Kidney epithelial cell (primary cell): ENCODE measurements around a stretch of chr19.

GRCh38 chr19:33259502-33260110 is 34.0 kb upstream of the SLC7A10 start:
- RAMPAGE, long total RNA: no peak
- RRBS: no CpG with 5 or more reads among the region's 8 CpGs

- RAMPAGE, long total RNA: no peak
- RRBS: no CpG with 5 or more reads among the region's 13 CpGs
These were observed 15.5 kb downstream of the CEBPA start for GRCh38 chr19:33286777-33287331.

DNA sequence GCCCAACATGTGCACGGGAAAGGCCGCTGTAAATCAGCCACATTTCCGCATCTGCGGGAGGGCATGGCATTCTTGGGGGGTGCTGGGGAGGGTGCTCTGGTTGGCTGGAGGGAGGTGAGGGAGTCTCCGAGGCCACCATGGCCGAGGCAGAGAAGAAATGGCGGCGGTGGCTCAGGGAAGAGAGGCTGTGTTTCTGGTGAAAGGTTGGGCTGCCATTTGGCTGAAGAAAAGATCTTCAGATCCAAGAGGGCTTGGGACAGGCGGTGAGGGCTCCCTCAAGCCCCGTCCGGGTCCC is 8.7 kb downstream of the CEBPA start:
- RAMPAGE, long total RNA: no peak
- RRBS: no CpG with 5 or more reads among the region's 11 CpGs

- RAMPAGE, long total RNA: no peak
- RRBS: 1% methylated on average over 42 of the region's 86 CpGs
These were observed 889 bp upstream of the CEBPA start for GRCh38 chr19:33303024-33303821.

DNA sequence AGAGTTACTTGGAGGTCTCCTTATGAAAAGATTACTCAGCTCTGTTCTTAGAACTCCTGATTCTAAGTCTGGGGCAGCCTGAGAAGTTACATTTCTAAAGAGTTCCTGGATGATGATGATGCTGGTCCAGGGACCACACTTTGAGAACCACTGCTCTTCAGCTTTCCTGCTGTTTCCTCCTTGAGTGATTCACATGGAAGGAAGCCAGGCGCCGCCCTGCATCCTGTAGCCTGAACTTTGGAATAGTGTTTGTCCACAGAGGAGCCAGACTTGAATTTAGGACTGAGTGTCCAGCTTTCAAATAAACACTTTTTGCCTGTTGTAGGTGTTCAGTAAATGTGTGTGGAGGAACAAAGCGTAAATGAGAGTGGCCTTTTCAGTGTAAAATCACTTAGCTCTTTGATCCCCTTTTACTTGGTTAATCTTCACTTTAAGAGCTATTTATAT is 3.0 kb downstream of the CEBPG start:
- RAMPAGE, long total RNA: no peak
- RRBS: no CpG with 5 or more reads among the region's 3 CpGs

DNA sequence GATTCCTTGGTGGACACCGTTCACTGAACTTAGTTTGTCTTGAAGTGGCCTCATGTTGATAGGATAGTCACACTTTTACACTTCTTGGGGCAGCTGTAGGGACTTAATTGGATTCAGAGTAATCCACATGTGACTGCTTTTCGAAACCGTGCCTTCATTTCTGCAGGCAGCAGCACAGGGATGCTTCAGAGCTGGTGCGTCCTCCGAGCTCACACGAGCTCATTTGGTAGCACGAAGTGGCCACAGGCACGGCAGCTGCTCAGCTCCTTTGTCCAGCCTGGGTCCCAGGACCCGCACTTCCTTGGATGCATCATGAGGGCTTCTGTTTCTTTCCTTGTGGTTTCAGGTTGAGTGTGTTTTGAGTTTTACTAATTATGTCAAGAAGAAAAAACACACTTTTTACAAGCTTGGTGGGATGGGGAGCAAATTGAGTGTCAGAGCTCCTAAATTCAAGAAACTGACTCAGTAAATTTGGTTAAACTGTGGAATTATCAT is 4.6 kb downstream of the CEBPG start:
- RAMPAGE, long total RNA: no peak
- RRBS: no CpG with 5 or more reads among the region's 9 CpGs

GRCh38 chr19:33392121-33392826 is 18.8 kb downstream of the CEBPG start:
- RAMPAGE, long total RNA: no peak
- RRBS: 49% methylated on average over 5 of the region's 24 CpGs

DNA sequence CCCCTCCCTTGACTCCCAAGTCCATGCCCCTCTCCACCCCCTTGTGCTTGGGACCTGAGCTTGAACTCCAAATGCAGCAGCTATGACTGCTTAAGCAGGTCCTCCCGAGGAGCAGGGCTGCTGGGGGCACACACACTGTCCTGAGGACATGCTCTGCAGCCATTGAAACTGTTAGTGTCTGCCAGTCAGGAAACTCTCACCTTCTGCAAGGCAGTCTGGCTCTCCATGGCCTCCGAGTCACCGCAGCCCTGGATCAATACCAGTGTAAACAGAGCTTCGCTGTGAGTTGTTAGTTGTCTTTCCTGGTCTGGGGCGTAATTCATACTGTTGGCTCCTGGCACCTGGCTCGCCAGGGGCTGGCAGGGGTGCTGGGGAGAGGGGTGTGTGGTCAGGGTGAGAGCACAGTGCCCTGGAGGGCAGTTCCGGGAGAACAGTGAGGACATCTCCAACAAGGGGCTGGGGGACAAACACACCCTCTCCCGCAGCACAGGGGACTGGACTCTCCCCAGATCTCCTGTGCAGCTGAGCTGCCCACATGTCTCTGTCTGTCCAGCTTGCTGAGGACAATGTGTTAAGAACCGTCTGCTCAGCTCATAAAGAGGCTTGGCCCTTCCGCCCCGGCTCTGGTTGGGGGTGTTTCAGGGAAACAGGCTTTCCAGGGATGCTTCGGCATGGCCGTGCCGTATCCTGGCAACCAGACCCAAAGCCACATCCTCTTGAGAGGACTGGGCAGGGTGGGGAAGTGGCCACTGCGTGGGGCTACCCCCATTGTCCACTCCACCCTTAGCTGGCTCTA is 41.3 kb upstream of the CHST8 start:
- RAMPAGE, long total RNA: no peak
- RRBS: no CpG with 5 or more reads among the region's 15 CpGs

DNA sequence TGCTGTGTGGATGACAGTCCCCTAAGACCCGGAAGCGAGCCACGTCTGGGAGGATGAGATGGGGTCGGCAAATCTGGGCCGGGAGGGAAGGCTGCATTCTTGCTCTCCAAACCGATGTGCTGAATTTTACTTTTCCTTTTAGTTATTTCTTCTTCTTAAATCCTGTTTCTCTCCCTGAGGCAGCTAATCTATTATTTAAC is 15.8 kb upstream of the KCTD15 start:
- RAMPAGE, long total RNA: no peak
- RRBS: 47% methylated on average over 5 of the region's 6 CpGs

GRCh38 chr19:33813182-33813790 is 16.6 kb downstream of the KCTD15 start:
- RAMPAGE, long total RNA: no peak
- RRBS: no CpG with 5 or more reads among the region's 18 CpGs

GRCh38 chr19:34254655-34255667 is 607 bp downstream of the GARRE1 start:
- RAMPAGE, long total RNA: no peak
- RRBS: under 1% methylated on average over 21 of the region's 99 CpGs

DNA sequence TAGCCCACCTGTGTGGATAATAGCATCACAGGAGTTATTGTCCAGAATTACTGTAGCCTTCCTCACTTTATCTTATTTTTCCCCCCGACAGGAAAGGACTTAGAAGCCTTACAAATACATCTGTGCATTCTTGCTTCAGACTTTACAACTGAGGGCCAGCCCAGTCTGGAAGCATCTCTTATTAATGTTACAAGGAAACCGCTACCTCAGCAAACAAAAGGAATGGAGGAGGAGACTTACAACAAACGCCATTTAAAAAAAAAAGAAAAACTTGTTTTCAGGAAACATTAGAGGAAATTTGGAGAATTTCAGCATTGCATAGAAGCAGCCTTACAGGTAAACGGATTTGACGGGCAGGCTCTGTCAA is 45.2 kb downstream of the GARRE1 start:
- RAMPAGE, long total RNA: no peak
- RRBS: no CpG with 5 or more reads among the region's 5 CpGs

DNA sequence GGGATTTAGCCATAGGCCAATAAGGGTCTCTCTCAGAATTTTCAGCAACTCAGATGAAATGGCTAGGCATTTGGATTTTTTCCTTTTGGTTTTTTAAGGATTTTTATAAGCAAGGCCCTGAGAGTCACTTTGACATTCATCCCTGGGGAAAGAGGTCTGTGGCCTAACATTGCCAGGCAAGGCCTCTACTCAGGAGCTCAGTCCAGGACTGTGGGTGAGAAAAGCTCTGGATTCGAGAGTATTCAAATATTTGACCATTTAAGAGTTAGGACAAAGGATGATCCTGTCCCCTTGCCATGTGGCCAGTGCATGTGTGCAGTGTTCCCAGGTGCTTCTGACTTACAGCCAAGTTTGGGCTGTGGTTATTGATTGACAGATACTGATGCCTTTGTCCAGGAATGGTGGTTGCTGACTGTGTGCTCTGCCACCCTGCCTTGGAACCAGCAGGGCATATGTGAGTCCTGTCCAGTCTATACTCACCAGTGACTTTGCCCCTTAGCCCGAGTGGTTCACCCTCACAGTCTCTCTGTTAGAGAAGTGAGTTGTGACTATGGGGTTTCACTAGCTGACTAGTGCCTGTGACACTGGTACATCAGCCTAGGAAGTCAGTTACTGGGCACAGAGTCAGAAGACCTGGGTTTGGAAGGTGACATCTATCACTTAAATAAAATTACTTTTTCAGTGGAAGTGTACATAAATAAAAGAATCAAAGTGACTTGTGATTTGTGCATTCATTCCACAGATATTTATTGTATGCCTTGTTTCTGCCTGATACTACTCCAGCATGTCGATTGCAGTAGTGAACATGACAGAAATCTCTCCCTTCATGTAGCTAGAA is 51.9 kb downstream of the GARRE1 start:
- RAMPAGE, long total RNA: no peak
- RRBS: no CpG with 5 or more reads among the region's 3 CpGs

DNA sequence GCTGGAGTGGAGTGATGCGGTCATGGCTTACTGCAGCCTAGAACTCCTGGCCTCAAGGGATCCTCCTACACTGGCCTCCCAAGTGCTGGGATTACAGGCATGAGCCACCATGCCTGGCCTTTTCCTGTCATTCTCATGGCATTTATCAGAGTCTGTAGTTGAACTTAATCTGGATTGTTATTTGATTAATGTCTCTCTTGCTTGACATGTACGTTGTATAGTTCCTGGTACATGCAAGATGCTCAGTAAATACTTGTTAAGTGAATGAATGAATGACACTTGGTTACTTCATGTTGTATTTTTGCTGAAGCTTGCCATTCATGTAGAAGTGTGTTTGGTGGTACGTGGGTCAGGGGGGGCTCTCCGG is 3.1 kb downstream of the UBA2 start:
- RAMPAGE, long total RNA: no peak
- RRBS: no CpG with 5 or more reads among the region's 4 CpGs

DNA sequence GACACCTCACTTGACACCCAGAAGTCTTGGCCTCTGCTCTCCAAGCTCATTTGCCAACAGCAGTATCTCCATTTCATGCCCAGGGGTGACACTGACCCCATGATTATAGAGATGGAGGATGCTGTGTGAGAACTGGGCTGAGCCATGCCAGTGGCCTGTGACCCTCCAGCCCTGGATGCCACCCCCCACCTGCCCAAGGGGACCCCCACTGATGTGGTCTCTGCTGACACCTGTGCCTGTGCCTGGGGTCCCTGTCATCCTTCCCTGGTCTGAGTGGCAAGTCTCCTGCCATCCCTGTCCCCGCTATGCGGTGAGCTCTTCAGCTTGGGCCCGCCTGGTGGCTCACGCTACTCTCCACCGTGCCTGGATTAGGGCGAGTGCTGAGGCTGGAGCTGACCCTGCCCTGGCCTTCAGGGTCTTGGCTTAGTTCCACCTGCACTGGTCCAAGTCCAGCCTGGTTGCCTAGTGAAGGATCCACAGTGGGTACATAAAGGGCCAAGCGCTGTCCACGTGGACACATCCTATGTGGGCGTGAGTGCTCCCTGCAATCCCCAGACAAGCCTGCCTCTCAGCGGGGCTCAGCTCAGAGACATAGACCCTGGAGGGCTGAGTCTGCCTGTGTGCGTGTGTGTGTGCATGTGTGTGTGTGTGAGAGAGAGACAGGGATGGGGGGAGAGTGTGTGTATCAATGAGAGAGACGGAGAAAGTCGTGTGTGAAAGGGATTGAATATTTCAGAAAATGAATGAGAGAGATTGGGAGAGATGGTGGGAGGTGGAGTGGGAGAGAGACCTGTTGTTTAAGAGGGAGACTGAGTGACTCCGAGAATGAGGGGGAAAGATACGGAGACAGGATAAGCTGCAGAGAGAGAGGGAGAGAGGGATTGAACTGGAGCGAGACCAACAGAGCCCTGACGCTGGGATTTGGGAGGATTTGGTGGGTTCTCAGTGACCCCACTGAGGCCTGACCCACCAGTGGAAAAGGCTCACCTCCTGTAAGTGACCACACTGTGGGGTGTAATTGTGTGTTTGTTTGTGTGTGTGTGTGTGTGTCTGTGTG is 22.1 kb downstream of the WTIP start:
- RAMPAGE, long total RNA: no peak
- RRBS: no CpG with 5 or more reads among the region's 17 CpGs

GRCh38 chr19:34772174-34772643 is 806 bp downstream of the ZNF599 start:
- RAMPAGE, long total RNA: no peak
- RRBS: no CpG with 5 or more reads among the region's 15 CpGs

- RAMPAGE, long total RNA: no peak
- RRBS: no CpG with 5 or more reads among the region's 34 CpGs
These were observed 66.6 kb upstream of the ZNF30 start for GRCh38 chr19:34859817-34860848.

DNA sequence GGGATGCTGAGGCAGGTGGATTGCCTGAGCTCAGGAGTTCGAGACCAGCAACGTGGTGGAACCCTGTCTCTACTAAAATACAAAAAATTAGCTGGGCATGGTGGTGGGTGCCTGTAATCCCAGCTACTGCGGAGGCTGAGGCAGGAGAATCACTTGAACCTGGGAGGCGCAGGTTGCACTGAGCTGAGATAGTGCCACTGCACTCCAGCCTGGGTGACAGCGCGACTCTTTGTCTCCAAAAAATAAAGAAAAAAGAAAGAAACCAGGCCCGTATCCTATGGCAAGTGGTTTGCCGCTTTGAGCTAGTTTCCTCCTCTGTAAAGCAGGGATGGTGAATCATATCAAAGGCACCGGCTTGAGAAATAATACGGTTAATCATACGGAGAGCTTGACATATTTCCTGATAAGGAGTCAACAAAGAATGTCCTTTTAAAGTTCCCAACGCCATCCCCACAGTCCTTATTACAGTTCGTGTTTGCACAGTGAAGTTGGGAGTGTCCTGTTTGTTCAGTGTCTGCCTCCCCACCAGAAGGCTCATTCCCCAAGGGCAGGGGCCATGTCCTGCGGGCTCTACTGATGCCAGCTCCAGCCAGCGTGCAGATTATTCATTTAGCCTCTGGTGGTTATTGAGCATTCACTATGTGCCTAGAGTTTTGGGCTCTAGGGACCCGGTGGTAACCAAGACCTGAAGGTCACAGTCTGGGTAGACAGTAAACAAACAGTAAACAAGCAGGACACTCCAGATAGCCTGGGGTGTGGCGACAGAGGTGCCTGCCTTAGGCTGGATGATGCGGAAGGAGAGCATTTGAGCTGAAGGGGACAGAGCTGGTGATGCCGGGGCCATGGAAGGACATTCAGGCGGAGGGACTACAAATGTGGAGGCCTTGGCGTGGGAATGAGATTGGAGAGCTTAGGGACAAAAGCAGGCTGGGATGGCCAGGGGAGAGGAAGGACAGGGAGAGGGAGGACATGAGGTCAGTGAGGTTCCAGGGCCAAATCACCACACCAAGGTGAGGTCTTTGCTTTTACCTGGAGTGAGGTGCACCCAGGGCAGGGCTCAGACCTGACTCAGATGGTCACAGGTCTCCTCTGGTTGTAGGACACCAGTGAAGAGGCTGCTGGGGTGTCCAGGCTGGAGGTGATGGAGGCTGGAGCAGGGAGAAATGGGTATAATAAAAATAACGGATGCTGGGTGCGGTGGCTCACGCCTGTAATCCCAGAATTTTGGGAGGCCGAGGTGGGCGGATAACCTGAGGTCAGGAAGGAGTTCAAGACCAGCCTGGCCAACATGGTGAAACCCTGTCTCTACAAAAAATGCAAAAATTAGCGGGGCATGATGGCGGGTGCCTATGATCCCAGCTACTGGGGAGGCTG is 6.5 kb downstream of the GRAMD1A start:
- RAMPAGE, long total RNA: no peak
- RRBS: no CpG with 5 or more reads among the region's 28 CpGs

GRCh38 chr19:35030955-35031709 is 862 bp downstream of the SCN1B start:
- RAMPAGE, long total RNA: no peak
- RRBS: 2% methylated on average over 25 of the region's 39 CpGs

DNA sequence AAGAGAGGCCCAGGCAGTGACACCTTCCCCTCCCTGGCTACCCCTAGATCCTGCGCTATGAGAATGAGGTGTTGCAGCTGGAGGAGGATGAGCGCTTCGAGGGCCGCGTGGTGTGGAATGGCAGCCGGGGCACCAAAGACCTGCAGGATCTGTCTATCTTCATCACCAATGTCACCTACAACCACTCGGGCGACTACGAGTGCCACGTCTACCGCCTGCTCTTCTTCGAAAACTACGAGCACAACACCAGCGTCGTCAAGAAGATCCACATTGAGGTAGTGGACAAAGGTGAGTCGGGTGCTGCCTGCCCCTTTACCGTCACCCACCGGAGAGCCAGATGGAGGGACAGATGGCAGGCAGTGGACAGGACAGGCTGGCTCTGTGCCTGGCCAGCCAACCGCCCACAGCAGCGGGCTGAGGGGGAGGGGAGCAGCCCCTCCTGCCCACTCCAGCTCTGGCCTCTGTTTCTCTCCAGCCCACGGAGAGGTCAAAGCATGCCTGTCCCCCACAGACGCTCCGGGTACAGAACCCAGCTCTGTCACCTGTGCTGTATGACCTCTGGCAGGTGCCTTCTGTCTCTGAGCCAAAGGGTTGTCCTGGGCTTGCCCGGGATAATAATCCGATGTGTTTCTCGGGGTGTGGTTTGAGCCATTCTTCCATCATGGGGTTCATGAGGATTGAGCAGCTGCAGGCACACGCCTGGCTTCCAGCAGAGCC is 3.3 kb downstream of the SCN1B start:
- RAMPAGE, long total RNA: no peak
- RRBS: 71% methylated on average over 2 of the region's 27 CpGs